ENCODE measurements around the gene PGBD2.

DNA sequence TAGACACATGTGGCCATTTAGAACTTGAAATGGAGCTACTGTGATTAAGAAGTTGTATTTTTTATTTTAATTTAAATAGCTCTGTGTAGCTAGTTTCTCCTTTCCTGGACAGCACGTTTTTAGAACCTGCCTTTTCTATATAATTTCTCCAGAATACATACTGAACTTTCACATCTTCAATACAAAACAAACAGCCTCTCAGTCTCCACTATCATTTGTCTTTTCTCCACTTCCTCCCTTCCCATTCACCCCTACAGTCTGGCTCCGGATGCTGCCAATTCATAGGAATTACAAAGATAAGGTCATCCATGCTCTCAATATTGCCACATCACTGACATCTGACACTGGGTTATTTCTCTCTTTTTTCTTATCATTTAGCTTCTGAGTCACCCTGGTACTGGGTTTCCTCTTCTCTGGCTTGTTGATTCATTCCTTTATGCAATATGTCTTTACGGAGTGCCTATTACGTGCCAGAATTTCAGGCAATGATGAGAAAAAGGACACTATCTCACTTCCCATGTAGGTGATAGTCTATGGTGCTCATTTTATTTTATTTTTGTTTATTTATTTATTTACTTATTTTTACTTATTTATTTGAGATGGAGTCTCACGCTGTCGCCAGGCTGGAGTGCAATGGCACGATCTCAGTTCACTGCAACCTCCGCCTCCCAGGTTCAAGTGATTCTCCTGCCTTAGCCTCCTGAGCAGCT, 3.1 kb upstream of the SH3BP5L start:
- PRO-cap, result no peak

DNA sequence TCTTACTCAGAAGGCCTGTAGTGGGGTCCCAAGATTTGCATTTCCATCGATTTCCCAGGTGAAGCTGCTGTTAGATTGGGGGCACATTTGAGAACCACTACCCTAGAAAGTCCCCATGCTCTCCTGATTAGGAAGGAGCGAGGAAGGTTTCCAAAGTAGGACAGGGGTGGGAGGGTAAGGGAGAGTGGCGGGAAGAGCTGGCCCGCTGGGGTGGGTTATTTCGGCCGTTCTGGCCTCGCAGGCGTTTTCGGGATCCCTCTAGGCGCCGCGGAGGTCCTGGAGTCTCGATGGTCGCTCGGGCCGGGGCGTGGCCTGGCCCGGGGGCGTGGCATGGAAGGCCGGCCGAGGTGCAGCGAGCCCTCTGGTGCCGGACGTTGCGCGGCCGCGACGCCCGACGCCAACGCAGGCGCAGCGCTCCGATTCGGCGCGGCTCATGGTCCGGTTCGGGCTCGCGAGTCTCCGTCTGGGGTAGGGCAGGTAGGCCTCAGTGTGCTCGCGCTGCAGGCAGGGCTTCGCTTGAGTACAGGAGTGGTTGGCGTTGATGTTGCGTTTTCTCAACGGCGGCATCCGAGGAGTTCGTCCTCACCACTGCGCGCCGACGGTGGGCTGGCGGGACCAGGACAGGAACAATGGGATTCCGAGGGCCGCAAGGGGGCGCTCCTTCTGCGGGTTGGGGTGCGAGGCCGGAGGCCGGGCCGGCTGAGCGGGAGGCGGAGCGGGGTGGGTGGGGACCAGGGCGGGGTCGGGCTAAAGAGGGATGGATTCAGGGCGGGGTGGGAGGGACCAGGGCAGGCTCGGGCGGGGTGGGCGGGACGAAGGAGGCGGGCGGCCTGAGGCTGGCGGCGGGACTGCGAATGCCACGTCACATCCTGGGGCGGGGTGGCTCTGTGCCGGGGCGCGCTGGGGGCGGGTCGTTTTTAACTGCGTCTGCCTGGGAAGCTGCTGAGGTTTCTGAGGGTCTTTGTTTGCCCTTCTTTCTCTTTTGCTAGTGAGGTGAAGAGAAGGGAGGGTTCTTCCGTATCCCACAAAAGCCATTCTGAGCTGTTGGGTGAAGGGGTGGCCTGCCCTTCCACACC, at the start of gene PGBD2:
Gene PGBD2 (plus strand): TSS at position 370 of the 1,076 bp plus-strand sequence.
- PRO-cap, result bidirectional peak, plus-strand start at position 371 of the sequence, minus-strand start at position 231 of the sequence; bidirectional peak, plus-strand start at position 880 of the sequence, minus-strand start at position 631 of the sequence